Jejunum (tissue), 1 donor: ENCODE results near the genes TBC1D32 and NCOA7.

- PRO-cap = no peak
Measured at GRCh38 chr6:118555920-118556243, 7.8 kb downstream of the PLN start.

- PRO-cap = no peak
Measured at GRCh38 chr6:119137323-119137863, 58.9 kb upstream of the FAM184A start.

- PRO-cap = no peak
Measured at GRCh38 chr6:119147446-119147906, 69.0 kb upstream of the FAM184A start.

DNA sequence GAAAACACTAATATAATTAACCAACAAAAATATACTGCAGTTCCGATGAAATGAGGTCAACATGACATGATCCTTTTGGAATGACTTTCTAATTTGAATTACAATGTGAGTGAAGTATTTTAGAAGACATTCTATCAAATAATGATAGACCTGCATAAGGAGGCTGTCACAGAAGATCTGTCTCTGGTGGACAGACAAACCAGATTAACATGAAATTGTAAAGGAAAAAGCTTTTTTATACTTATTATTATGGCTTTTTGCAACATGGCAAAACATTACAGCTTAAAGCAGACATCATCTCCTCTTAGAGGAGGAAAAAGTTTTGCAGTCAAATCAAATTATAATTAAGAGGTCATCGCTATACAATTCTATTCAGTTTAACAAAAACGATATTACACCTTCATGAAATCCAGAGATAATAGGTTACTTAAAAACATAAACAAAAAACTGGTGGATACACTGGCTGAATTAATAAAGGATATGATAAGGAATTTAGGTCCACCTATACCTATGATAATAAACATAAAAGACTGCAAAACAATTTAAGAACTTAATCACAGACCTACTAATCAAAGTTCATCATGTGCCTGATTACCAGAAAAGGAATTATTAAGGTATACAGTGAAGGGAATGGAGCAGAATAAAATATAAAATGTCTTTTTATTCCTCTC, 100.8 kb upstream of the FAM184A start:
- PRO-cap = no peak

- PRO-cap = no peak
Measured at GRCh38 chr6:119346382-119347071, 3.0 kb downstream of the MAN1A1 start.

- PRO-cap = bidirectional peak, plus-strand start at chr6:121334816, minus-strand start at chr6:121334459
Measured at GRCh38 chr6:121334282-121335114, at the start of gene TBC1D32. TSS of gene TBC1D32 (minus strand) at chr6:121334480.

DNA sequence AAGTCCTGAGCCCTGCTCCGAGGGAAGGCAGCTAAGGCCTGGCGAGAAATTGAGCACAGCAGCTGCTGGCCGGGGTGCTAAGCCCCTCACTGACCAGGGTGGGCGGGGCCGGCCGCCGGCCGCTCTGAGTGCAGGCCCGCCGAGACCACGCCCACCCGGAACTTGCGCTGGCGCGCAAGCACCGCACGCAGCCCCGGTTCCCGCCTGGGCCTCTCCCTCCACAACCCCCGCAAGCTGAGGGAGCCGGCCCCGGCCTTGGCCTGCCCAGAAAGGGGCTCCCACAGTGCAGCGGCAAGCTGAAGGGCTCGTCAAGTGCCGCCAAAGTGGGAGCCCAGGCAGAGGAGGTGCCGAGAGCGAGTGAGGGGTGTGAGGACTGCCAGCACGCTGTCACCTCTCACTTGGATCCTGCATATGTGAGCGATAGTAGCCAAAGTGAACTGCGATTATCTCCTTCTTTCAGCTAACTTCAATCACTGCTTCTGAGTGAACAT, 251.2 kb downstream of the GJA1 start:
- PRO-cap = no peak

DNA sequence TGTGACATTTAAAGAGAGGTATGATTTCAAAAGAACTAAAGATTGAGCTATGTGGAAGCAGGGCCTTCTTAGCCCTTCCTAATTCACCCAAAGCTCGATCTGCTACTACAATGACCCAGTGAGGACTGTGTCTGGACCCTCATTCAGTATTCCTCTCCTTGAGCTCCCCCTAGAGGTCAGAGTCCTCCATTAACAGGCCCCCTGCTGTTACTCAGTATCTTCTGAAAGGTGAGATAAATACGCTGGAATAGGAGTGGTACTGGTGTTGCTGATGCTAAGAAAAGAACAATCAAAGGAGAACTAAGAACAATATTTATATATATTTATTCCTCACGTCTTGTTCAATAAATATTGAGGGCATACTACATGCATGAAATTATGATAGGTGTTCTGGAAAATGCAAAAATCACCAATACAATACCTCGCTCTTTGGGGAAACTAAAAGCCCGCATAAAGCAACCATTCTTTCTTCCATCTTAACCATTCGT, 414.1 kb downstream of the GJA1 start:
- PRO-cap = no peak

GRCh38 chr6:121856480-121856906, 421.0 kb downstream of the GJA1 start:
- PRO-cap = no peak

DNA sequence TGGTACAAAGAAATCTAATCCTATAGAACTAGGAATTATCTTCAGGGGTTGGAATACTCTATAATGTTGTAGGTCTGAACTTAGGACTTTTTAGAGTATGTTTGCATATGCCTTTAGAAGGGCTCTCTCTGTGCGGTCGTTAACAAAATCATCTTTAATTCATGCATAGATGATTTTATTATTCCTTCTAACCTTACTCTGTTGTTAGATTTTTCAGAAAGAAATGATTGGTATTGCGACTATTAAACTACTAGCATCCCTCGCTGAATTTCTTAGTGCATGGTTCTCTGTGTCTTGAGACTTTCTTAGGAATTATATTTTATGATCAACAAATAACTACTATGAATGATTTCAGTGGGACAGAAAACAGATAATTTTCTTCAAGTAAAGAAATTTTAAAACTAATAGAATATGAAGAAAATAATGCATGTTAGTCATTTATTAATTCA, 142.6 kb downstream of the TRDN start:
- PRO-cap = no peak

- PRO-cap = no peak
Measured at GRCh38 chr6:123634907-123635651, 1.7 kb downstream of the TRDN start.

- PRO-cap = no peak
Measured at GRCh38 chr6:123636255-123636738, 453 bp downstream of the TRDN start.

GRCh38 chr6:123802198-123802643, 1.4 kb upstream of the NKAIN2 start:
- PRO-cap = no peak

DNA sequence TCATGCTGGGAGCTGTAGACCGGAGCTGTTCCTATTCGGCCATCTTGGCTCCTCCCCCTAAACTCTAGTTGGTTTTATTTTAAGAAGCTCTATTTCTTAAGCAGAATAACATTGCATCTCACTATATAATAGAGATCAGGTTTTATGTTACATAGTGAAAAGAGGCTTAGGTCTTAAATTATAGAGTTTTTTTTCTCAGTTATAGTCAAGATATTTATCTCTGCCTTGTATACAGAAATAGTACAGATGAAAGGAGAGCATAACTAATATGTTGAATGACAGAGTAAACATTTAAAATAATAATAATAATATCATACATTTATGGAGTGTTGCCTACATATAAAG, 249.5 kb upstream of the RNF217 start:
- PRO-cap = no peak

DNA sequence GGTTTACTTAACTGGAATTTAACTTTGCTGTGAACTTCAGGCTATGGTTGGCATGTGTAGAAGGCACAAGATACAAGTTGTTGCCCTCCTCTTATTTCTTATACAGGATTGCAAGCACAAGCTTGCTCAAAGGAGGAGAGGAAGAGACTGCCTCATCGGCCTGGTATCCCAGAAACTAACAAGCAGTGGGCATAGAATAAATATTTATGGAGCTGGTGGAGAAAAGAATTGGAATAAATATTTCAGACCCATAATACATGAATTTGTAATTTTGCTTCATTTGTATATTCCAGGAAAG, 1.3 kb downstream of the RNF217 start:
- PRO-cap = no peak

GRCh38 chr6:125014168-125014911, 52.1 kb downstream of the RNF217 start:
- PRO-cap = no peak

GRCh38 chr6:125082629-125083413, 70.8 kb upstream of the TPD52L1 start:
- PRO-cap = no peak

GRCh38 chr6:125780593-125781568, 9.9 kb upstream of the NCOA7 start:
- PRO-cap = bidirectional peak, plus-strand start at chr6:125781117, minus-strand start at chr6:125780838

DNA sequence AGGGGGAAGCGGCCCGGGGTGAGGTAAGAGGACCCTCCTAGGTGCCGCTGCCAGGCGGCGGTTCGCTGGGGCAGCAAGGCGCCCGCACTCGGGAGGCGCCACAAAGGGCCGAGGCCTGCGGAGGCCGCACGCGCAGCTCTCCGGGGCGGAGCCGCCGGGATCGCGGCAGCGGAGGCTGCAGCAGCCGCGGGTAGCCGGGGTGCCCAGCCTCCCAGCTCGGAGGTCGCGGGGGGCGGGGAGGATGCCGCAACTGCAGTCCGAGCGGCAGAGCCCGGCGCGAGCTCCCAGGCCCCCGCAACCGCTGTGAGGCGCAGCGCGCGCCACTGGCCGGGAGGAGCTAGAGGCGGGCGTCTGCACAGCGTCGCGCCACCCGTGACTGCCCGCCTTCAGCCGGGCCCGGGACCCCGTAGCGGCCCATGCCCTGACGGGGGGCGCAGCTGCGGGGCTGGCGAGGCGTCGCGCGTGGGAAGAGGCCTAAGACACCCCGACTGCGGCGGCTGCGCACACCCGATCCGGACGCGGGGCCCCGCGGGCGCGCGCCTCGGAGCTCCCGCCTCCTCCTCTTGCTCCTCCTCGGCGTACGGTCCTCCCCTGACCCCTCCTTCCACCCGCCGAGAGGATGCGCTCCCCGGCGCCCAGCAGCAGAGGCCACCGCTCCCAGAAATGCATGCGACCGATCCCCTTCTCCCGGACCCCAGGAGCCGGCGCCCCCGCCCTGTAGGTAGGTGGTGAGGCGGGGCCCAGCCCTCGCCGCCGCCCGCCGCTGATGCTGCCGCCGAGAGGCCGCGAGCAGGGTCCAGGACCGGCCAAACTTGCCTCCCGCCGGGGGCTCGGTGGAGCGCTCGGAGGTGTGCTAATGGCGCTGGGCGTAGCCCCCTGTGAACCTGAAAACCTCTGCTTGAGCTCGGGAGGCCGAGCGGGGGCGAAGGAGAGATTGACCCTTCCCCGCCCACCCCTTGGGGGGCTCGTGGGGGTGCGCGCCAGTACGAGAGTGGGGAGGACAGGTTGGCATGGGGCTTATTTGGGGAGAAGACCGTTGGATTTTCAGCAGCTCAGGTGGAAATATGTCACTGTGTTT, at the start of gene NCOA7:
TSS of gene NCOA7 (plus strand) at position 614 of the 1,078 bp plus-strand sequence.
- PRO-cap = bidirectional peak, plus-strand start at position 148 of the sequence, minus-strand start at position 102 of the sequence; bidirectional peak, plus-strand start at position 614 of the sequence, minus-strand start at position 520 of the sequence

DNA sequence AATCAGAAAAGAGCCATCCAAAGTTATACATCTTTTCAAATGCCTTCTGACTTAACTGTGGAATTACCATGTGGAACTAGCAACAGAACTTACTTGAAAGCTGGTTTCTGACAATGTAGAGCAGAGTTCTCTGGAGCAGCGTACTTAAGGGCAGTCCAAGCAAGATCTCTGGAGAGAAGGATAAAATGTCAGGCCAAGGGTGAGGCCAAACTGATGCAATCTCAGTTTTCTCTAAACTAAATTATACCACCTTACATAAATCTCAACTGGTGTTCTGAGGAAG, 27.9 kb downstream of the NCOA7 start:
- PRO-cap = no peak